Thyroid gland (tissue), 7 donors: ENCODE measurements around a stretch of chr20.

- PRO-cap, 2 experiments: no peak in any of the 2 experiments
- RAMPAGE, long total RNA, 5 experiments: no peak in any of the 5 experiments
Observed at GRCh38 chr20:38986767-38987072, 24.6 kb downstream of the DHX35 start.

DNA sequence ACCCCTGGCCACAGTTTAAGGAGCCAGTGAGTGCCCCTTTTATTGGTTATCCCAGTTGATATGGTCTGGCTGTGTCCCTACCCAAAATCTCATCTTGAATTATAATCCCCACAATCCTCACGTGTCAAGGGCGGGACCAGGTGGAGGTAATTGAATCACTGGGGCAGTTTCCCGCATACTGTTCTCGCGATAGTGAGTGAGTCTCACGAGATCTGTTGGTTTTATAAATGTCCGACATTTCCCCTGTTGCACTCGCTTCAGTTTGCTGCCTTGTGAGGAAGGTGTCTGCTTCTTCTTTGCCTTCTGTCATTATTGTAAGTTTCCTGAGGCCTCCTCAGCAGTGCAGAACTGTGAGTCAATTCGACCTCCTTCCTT, 116.5 kb downstream of the DHX35 start:
- PRO-cap, 2 experiments: no peak in any of the 2 experiments
- RAMPAGE, long total RNA, 5 experiments: no peak in any of the 5 experiments

GRCh38 chr20:40269307-40269755, 419.7 kb downstream of the MAFB start:
- PRO-cap, 2 experiments: no peak in any of the 2 experiments
- RAMPAGE, long total RNA, 5 experiments: no peak in any of the 5 experiments

GRCh38 chr20:40470435-40471074, 218.5 kb downstream of the MAFB start:
- PRO-cap, 2 experiments: no peak in any of the 2 experiments
- RAMPAGE, long total RNA, 5 experiments: no peak in any of the 5 experiments

DNA sequence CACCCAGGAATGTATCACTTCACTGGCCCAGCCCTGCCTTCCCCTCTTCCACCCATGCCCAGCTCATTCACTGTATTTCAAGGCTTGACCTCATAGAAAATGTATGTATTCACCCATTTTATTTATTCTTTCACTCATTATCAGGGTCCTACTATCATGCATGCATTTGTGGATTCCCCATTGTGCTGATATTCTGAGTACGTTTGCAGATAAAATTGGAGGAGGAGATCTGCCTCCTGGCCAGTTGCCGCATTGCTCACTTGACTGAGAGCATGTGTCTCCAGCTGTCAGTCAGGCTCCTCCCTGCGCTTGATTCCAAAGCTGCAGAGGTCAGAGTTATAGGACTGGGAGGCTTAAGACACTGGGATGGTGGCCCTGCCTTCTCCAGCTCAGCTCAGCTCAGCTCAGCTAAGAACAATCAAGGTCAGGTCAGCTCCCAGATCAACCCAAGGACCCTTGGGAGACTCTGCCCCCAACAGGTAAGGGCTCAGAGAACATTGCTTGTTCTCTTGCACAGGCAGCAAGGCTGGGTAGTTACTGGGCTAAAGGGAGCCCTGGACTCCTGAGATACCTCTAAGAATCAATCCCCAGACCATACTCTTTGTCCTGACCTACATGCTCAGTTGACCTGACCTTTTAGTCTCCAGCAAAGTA, 104.6 kb downstream of the MAFB start:
- PRO-cap, 2 experiments: no peak in any of the 2 experiments
- RAMPAGE, long total RNA, 5 experiments: no peak in any of the 5 experiments

DNA sequence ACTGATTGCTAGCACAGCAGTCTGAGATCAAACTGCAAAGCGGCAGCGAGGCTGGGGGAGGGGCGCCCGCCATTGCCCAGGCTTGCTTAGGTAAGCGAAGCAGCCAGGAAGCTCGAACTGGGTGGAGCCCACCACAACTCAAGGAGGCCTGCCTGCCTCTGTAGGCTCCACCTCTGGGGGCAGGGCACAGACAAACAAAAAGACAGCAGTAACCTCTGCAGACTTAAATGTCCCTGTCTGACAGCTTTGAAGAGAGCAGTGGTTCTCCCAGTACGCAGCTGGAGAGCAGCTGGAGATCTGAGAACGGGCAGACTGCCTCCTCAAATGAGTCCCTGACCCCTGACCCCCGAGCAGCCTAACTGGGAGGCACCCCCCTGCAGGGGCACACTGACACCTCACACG, 69.3 kb downstream of the MAFB start:
- PRO-cap, 2 experiments: no peak in any of the 2 experiments
- RAMPAGE, long total RNA, 5 experiments: no peak in any of the 5 experiments

GRCh38 chr20:40657541-40658157, 31.4 kb downstream of the MAFB start:
- PRO-cap, 2 experiments: peak in 1 of 2 experiments; most common plus-strand start chr20:40657886 (in 1); most common minus-strand start chr20:40657782 (in 1)
- RAMPAGE, long total RNA, 5 experiments: no peak in any of the 5 experiments

DNA sequence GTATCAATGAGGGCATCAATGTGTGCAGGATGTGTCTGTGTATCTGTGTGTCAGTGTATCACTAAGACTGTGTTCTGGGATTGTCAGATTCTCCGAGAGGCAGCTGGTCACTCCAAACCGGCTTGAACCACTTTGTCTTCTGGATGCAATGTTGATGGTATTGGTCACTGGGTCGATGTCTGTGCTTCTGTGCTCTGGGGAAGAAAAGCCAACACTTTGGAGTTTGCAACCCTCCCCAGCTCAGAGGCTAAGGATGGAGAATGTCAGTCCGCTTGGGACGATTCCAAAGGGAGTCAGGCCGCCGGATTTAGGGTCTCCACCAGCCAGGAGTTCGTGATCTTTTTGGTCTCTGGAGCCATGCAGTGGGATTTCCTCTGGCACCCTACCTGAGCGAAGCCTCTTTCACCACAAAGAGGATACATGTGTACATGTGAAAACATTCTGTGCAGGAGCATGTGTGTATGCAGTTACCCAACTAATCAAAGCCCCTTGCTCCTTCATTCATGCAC, 5.1 kb downstream of the MAFB start:
- PRO-cap, 2 experiments: no peak in any of the 2 experiments
- RAMPAGE, long total RNA, 5 experiments: no peak in any of the 5 experiments

GRCh38 chr20:40686995-40687313, 2.1 kb downstream of the MAFB start:
- PRO-cap, 2 experiments: no peak in any of the 2 experiments
- RAMPAGE, long total RNA, 5 experiments: start-site peak on the minus strand in 1 of 5 experiments, at chr20:40687100-40687223 at its widest, 16 reads per replicate

GRCh38 chr20:40690368-40690735, 1.3 kb upstream of the MAFB start:
- PRO-cap, 2 experiments: peak in 1 of 2 experiments; most common plus-strand start chr20:40690503 (in 1); most common minus-strand start chr20:40690468 (in 1)
- RAMPAGE, long total RNA, 5 experiments: no peak in any of the 5 experiments

GRCh38 chr20:41005128-41005859, 23.3 kb upstream of the TOP1 start:
- PRO-cap, 2 experiments: peak in 1 of 2 experiments; most common plus-strand start chr20:41005707 (in 1); most common minus-strand start chr20:41005474 (in 1)
- RAMPAGE, long total RNA, 5 experiments: no peak in any of the 5 experiments

DNA sequence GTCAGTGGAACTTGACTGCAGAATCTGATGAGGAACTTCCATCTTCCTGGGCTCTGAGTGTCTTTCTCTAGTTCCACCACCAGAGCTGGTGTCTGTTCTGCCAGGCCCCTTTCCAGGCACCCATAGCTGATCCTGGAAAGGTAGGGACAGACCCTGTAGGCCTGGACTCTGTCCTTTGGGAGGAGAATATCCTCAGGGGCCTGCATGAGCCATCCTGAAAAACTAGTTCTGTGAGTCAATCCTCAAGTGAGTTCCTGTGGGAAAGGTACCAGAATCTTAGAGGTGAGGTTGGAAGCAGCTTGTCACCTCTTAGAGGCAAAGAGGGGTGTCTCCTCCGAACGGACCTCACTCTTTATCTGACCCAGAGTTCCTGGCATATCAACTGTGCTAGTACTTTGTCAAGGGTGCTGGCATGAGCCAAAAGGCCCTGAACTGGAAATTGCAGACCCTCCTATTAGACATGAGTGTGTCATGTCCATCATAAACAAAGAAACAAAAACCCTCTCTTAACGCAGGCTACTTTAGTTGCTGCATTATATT, 10.9 kb upstream of the TOP1 start:
- PRO-cap, 2 experiments: no peak in any of the 2 experiments
- RAMPAGE, long total RNA, 5 experiments: no peak in any of the 5 experiments

DNA sequence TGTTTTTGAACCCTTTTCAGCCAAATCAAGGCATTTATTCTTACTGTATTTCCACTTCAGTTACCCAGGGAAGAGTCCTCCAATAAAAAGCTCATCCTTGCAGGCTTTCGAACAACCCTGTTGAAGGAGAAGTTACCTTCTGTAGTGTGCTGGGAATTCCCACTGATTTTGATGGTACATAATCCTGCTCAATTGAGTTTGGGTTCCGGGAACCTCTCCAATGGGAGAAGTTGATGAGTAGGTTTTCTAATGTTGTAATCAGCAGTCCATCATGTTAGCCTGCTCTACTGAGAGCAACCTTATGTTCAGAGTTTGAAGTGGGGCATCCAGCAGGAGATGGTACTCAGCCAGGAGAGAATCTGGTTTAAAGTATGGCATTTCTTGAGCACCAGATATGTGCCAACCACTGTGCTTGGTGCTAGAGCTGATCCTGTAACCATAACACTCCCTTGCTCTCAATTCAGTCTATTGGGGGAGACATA, 1.9 kb downstream of the TOP1 start:
- PRO-cap, 2 experiments: peak in 1 of 2 experiments; most common plus-strand start position 304 of the sequence (in 1); most common minus-strand start position 173 of the sequence (in 1)
- RAMPAGE, long total RNA, 5 experiments: no peak in any of the 5 experiments

DNA sequence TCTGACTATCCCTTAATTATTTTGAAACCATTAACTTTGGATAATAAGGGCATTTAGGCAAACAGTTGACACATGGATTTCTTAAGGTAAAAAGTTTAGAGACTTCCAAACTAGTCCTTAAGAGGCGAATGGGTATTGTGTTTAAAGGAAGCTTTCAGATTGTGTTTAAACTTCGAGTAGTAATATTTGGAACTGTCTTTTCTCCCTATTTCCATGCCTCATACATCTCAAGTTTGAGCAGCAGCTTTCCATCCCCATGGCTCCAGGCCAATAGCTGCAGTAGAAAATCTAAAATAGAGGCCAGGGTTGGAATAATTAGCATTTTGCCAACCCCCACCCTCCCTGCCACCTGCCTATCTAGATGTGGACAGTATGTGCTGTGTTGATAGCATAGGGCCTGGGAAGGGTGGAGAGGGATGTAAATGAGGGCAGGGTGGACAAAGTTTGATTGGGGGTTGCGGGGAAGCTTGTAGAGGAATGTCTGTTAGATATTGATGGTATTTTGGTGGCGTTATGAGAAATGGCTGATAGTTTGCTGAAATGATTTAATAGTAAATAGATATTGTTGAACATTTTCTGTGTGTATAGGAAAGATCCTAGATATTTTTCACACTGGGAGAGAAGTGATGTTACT, 5.6 kb downstream of the TOP1 start:
- PRO-cap, 2 experiments: no peak in any of the 2 experiments
- RAMPAGE, long total RNA, 5 experiments: no peak in any of the 5 experiments

DNA sequence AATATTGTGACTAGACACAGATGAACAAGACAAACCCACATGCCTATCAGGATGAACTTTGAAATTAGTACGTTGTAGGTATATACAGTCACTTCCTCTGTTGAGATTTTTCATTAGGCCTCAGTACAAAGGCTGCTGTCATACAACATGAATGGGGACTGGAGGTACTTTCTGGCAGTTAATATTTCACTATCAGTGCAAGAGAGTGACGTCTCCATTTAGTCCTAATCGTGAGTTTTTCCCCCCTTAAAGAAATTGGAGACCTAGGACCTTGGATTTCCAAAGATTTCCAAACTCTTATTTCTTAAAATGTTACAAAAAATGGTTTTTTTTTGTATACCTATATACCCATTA, 10.5 kb downstream of the TOP1 start:
- PRO-cap, 2 experiments: no peak in any of the 2 experiments
- RAMPAGE, long total RNA, 5 experiments: no peak in any of the 5 experiments

DNA sequence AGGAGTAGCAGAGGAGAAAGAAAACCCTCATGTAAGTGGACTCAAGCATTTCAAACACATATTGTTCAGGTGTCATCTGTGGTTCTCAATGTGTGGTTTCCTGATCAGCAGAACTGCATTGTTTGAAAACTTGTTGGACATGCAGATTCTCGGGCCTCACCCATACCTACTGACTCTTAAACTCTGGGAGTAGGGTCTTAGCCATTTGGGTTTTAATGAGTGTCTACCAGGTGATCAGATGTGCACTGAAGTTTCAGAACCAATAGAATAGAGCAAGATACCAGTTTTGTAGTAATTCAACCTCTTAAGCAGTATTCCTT, 14.3 kb downstream of the TOP1 start:
- PRO-cap, 2 experiments: no peak in any of the 2 experiments
- RAMPAGE, long total RNA, 5 experiments: no peak in any of the 5 experiments

- PRO-cap, 2 experiments: no peak in any of the 2 experiments
- RAMPAGE, long total RNA, 5 experiments: no peak in any of the 5 experiments
Observed at GRCh38 chr20:41092324-41092855, 45.0 kb upstream of the PLCG1 start.

DNA sequence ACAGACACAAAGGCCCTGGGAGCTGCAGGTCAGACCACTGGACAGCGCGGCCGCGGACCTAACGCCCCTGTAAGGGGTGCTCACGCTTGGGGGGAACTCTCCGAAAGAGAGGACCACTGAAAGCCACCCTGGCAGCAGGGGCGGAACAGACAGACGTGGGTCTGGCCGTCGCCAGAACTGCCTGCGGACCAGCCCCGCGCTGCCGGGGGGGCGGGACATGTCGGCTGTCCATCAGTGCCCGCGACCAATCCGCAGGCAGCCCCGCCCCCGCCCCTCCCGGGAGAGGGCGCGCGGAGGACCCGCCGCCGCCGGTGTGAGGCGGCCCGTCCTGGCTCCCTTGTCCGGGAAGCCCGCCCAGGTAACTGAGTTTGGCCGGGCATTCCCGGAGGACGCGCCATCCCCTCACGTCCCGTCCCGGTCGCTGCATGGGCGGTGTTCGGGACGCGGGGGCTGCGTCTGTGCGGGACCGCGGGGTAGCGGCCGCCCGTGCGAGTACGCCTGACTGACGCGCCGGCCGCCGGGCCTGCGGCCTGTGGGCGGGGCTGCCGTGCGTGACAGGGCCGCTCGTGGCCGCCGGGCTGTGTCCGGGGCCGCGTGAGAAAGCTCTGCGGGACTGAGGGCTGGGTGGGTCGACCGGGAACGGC, 543 bp upstream of the PLCG1 start:
- PRO-cap, 2 experiments: peak in 2 of 2 experiments; most common plus-strand start position 282 of the sequence (in 2); most common minus-strand start position 163 of the sequence (in 2)
- RAMPAGE, long total RNA, 5 experiments: start-site peak on the plus strand in 1 of 5 experiments, centred at position 282 of the sequence, 57 reads per replicate

GRCh38 chr20:41157496-41157899, 20.2 kb downstream of the PLCG1 start:
- PRO-cap, 2 experiments: no peak in any of the 2 experiments
- RAMPAGE, long total RNA, 5 experiments: no peak in any of the 5 experiments

GRCh38 chr20:41171872-41172745, 34.8 kb downstream of the PLCG1 start:
- PRO-cap, 2 experiments: no peak in any of the 2 experiments
- RAMPAGE, long total RNA, 5 experiments: no peak in any of the 5 experiments